AG10803 (cell line): ENCODE measurements around a stretch of chr1.

- RRBS, result no CpG with 5 or more reads among the region's 24 CpGs
These were observed 619 bp downstream of the CDA start for GRCh38 chr1:20589255-20590176.

DNA sequence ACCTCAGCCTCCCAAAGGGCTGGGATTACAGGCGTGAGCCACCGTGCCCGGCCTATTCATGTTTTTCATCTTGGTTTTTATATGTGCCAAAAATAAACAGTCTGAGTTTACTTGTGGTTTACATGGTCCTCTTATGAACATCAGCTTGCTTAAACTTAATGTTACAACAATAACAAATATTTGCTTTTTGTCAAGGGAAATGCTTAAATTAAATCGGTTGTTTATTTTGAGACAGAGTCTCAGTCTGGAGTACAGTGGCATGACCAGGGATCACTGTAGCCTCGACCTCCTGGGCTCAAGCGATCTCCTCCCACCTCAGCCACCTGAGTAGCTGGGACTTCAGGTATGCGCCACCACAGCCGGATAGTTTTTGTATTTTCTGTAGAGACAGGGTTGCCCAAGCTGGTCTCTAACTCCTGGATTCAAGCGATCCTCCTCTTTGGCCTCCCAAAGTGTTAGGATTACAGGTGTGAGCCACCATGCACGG is 2.3 kb downstream of the HP1BP3 start:
- RRBS, result no CpG with 5 or more reads among the region's 10 CpGs

DNA sequence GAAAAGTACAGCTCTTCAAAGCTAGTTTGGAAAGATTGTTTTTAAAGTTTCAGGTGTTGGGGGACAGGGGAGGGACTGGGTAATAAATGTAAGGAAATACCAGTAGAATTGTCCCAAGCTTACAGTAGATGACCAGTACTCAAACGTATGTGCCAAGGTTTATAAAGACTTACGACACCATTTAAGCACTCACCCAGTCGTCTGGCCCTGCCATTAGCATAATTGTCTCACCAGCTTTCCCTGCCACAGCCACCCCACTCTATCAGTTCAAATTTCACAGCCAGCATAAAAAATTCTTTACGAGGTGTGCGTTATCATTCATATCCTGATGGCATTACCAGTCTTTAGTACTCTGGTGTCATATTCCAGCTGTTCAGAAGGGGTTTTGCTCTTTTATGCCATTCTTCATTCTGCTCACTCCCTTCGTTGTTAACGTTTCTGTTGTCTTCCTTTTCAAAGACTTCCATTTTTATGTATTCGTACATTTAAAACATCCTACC is 855 bp upstream of the HP1BP3 start:
- RRBS, result no CpG with 5 or more reads among the region's 8 CpGs

DNA sequence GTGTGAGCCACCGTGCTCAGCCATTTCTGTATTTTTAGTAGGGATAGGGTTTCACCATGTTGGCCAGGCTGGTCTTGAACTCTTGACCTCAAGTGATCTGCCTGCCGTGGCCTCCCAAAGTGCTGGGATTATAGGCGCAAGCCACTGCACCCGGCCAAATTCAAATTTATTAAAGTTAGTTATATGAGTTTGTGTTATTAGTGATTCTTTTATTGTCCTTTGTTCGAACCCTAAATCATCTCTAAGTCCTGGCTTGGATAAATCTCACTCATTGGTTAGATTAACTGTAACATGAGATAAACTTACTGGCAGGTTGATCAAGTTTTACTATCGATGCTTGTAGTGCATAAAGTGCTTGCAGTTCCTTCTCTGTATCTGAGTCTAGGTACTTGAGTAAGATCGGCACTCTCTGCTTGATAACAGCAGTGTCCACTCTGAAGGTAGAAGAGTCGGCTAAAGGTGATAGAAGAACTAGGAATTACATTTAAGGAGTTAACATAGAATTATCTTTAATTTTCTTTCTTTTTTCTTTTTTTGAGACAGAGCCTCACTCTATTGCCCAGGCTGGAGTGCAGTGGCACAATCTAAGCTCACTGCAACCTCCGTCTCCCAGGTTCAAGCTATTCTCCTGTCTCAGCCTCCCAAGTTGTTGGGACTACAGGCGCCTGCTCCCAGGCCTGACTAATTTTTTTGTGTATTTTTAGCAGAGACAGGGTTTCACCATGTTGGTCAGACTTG is 23.5 kb upstream of the HP1BP3 start:
- RRBS, result no CpG with 5 or more reads among the region's 10 CpGs

DNA sequence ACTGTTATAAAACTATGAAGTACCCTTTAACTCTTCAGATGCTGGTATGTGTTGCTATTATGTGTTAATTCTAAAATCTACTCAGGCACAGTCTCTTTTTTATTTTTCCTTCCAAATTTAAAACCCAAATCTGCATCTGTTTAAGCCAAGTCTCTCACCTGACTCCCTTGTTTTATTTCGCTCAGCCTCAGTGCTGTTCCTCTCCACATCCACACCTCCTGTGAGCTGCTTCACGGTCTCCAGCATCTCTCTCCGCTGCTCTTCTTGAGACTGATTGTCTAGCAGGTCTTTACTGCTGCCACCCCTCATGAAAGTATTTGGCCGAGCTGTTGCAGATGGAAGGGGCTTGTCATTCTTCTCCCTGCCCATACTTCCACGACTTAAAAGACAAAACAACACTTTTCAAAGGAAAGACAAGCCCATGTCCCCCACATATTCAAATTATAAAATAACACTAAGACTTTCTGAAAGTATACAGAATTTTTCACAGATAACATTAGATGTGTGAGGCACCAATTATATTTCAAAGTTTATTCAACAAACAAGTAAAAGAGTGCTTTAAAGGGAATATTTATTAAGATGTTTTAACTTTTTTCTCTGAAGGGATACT is 64.1 kb upstream of the HP1BP3 start:
- RRBS, result no CpG with 5 or more reads among the region's 5 CpGs

GRCh38 chr1:20864452-20864805 is 77.3 kb upstream of the HP1BP3 start:
- RRBS, result no CpG with 5 or more reads among the region's 4 CpGs

- RRBS, result no CpG with 5 or more reads among the region's 3 CpGs
These were observed 27.3 kb downstream of the EIF4G3 start for GRCh38 chr1:21149389-21149835.

DNA sequence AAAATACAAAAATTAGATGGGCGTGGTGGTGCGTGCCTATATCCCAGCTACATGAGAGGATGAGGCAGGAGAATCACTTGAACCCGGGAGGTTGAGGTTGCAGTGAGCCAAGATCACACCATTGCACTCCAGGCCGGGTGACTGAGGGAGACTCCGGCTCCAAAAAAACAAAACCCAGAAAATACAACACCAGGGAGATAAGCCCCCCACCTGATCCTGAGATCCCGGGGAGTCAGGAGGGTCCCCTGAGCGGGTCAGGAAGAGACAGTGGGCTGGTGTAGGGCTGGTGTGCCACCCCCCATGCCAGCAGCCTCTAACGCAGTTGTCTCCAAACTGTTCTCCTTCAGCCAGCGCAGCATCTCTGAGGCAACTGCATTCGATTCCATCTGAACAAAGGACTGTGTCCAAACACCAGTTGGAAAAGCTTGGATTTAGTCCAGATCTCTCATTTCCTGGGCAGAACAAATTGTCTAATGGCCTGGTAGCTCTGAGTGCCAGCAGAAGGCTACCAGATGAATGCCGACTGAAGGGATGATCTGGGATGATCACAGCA is 44.0 kb upstream of the EIF4G3 start:
- RRBS, result 82% methylated on average over 1 of the region's 11 CpGs

GRCh38 chr1:21284304-21285412 is 5.6 kb downstream of the ECE1 start:
- RRBS, result 77% methylated on average over 3 of the region's 17 CpGs

DNA sequence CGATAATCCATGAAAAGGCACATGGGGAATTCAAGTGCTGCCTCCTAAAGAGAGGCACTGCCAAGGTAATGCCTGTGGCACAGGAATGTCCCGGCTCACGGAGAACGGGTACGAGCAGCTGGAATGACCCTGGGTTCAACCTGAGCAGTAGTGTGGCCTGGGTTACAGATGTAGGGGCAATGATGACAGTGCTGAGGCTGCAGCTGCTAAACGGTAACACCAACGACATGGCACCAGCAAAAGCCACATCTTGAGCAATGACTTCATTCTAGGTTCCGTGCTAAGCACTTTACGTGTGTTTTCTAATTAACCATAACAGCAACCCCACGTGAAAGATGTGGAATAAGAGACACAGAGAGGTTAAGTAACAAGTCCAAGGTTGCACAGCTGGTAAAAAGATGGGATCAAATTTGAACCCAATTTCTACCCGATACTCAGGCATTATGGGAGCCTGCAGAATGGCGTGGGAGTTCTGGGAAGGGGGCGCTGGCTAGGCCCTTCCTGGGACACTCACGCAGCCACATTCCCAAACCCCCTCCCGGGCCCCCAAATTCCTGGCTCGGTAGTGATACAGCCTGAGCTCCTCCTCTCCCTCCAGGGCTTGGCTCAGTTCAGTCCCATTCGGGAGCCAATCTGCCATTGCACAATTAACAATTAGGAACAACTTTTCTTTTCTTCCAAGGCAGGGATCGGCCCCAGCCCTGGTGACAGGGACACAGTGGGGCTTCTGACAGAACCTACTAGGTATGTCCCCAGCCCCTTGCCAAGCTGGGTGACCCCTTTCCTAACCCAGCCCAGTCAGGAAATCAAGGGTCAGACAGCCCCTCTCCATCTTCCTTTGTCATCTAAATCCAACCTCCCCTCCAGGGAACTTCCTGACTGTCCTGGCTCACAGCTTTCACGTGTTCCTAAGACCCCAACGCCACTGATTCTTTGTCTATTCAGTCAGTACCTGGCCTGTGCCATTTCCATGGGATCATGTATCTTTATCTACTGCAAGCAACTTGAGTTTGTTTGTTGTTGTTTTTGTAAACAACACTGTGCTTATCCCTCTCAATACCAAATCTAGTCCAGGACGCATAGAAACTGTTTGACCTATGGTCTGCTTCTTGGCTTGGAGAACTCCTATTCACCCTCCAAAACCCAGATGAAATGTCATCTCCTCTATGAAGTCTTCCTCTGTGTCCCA is 23.9 kb upstream of the ECE1 start:
- RRBS, result no CpG with 5 or more reads among the region's 21 CpGs

- RRBS, result no CpG with 5 or more reads among the region's 17 CpGs
These were observed 28.4 kb upstream of the ECE1 start for GRCh38 chr1:21318612-21319161.

DNA sequence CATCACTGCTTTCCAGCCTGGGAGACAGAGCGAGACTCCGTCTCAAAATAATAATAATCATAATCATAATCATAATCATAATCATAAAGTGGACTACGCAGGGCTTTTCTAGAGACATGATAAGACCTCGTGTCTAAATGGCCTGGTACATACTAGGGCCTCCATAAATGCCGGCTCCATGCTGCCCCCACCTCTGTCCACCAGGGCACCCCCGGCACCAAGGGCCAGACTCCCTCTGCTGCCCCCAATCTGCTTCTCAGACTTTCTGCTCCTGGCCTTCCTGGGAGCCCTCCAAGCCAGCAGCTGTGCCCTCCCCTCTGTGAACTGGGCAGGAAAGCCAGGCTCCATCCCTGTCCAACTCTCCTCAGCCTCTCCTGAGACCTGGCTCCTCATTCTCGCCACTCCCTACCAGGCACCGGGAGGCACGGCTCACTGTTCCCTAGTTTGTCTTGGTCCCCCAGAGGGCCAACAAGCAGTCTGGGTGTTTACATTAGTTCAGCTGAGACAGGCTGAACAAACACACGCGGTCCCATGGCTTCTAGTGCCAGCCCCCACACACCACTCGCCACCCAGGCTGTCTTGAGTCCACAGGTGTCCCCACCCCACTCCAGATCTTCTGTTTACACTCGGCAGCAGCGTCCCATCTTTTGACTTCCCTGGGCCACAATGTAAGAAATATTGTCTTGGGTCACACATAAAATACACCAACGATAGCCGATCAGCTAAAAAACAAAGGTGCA is 29.2 kb upstream of the ECE1 start:
- RRBS, result no CpG with 5 or more reads among the region's 16 CpGs

DNA sequence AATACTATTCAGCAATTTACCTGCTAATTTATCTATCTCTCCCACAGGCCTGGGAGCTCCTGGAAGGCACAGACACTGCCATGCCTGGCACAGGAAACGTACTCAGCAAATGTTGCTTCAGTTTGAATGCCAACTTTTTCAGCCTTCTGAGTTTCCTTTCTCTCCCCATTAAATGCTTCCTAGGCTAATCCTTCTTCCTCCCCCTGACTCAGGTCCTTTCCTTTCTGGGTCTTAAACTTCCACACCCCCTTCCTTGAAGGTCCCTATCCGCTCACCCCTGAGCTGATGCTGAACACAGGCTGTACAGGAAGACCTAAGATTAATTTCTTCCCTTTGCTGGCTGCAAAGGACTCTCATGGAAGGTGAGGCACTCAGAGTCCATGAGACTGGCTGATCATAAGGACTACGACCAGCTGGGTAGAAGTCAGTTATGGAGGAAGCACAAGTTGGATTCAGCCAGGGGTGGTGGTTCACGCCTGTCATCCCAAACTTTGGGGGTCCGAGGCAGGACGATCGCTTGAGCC is 40.3 kb upstream of the ECE1 start:
- RRBS, result no CpG with 5 or more reads among the region's 7 CpGs

DNA sequence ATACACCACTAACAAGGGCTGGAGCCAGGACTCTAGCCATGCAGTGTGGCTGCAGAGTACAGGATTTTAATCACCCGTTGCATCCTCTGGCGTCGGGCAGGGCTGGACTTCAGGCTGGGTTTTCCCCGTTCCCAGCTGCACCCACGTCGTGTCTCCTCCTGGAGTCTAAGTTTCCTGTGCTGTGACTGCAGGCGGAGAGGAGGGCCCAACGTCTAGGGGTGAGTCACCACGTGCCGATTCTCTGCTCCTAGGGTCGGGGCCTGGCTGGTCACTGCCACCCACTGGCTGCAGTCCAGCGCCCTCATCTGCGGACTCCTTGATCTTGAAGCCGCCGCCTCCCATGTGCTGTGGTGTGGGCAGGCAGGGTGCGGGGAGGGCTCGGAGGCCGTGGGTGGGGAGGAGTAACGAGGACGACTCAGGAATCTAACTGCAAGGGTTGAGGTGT is 77.7 kb downstream of the ALPL start:
- RRBS, result no CpG with 5 or more reads among the region's 20 CpGs

GRCh38 chr1:21635028-21635656 is 34.0 kb downstream of the RAP1GAP start:
- RRBS, result no CpG with 5 or more reads among the region's 9 CpGs

GRCh38 chr1:21659022-21659796 is 9.9 kb downstream of the RAP1GAP start:
- RRBS, result 2% methylated on average over 22 of the region's 65 CpGs

- RRBS, result no CpG with 5 or more reads among the region's 3 CpGs
These were observed 56.0 kb downstream of the USP48 start for GRCh38 chr1:21726844-21727488.

DNA sequence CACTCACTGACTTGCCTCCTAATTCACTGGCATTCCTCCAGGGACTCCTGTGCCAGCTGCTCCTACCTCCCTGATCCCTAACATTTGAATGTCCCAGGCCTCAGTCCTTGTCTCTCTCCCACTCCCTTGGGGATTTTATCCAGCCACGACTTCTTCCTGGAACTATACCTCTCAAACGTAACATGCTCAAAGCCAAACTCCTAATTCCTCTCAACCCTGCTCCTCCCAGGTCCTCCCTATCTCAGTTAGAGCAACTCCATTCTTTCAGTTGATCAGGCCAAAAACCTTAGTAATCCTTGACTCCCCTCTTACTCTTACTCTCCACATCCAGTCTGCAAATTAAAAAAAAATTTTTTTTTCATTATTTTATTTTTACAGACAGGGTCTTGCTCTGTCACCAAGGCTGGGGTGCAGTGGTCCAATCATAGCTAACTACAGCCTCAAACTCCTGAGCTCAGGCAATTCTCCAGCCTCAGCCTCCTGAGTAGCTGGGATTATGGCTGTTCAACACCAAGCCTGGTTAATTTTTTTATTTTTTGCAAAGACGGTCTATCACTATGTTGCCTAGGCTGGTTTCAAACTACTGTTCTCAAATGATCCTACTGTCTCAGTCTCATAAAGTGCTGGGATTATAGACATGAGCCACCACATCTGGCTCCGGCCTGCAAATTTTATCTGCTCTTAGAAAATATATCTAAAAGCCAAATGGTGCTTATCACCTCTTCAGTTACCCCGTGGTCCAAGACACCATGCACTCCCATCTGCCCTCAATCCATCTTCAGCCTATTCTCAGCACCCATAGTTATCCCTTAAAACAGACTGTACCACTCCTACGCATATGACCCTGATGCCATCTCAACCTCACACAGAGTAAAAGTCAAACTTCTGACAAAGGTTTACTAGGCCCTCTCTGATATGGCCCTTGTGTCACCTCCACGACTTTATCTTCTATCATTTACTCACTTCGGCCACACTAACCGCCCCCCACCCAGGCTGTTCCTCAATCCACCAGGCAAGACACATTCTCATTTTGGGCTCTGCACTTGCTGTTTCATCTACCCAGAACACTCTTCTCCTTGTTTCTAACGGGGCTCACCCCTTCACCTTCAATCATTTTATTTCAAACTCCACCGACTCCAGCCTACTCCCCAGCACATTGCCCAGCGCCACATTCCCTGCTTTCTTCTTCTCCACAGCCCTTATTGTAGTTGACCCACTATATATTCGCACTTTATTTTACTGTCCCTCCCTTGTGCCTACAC is 33.3 kb downstream of the USP48 start:
- RRBS, result no CpG with 5 or more reads among the region's 13 CpGs

- RRBS, result 4% methylated on average over 5 of the region's 23 CpGs
These were observed 1.0 kb downstream of the USP48 start for GRCh38 chr1:21781736-21782507.